ENCODE data around the genes SEL1L2, MACROD2 and ZNF133.

- PRO-cap = no peak
Observed at GRCh38 chr20:13800821-13801209, 16.0 kb downstream of the NDUFAF5 start.

DNA sequence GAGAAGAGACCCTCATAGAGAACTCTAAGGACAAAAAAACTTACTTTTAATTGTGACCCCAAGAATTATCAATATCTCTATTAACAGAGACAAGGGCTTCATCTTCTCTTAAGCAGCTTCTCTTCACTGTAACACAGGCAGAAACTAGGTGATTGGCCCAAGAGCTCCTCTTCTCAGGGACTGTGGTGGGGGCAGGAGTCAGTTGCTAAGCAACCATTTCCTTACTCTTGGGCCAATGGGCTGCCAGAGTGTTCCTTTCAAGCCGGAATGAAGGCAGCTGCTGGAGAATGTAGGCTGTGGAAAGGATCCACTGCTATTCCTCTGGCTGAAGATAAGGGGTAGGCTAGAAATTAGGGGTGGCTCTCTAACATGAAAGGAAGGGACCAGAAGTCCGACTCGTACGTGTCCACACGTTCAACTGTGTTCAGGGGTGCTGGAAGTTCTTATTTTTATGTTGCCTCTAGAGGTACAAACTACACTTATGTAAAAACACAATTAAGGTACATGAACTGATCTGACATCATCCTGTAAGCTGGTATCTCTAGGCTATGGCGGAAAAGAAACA is at the start of gene SEL1L2:
TSS of gene SEL1L2 (minus strand) at position 182 of the 565 bp plus-strand sequence.
- PRO-cap = no peak

- PRO-cap = bidirectional peak, plus-strand start at chr20:13995516, minus-strand start at chr20:13995256
Observed at GRCh38 chr20:13994955-13995829, at the start of gene MACROD2. Gene MACROD2, plus strand, starts transcription at chr20:13995516.

GRCh38 chr20:14985974-14986675 is 648.7 kb upstream of the FLRT3 start:
- PRO-cap = no peak

GRCh38 chr20:15061940-15062347 is 724.5 kb upstream of the FLRT3 start:
- PRO-cap = no peak

DNA sequence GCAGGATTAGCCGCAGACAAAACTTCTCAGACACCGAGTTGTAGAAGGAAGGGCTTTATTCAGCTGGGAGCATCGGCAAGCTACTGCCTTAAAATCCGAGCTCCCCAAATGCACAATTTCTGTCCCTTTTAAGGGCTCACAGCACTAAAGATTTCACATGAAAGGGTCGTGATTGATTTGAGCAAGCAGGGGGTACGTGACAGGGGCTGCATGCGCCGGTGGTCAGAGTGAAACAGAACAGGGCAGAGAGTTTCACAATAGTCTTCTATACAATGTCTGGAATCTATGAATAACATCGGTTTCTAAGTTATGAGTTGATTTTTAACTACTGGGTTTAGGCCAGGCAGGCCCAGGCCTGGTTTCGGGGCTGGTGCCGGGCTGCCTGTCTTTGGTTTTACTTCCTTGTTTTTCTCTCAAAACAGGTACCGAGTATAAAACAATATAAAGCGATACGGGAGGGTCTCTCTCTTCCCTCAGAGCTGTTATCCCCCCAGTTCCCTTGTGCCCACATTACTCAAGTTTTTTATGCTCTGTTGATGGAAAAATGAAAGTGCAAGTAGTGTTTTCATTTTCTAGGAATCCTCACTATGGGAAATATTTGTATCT is 587.4 kb downstream of the KIF16B start:
- PRO-cap = no peak

DNA sequence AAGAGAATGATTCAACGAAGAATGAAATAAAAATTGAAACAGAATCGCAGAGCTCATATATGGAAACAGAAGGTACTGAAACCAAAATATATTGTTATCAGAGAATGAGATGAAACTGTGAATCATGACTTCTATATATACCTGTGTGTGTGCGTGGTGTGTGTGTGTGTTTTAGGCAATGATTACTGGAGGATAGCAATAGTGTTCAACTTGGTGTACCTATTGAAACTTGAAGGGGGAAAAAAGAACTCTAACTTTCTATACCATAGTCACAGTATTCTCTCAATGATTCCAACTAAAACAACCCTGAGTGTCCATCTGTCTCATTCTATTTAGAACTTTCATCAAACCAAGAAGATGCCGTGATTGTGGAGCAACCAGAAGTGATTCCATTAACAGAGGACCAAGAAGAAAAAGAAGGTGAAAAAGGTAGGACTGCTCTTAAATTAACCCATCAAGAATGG is 586.5 kb downstream of the KIF16B start:
- PRO-cap = no peak

DNA sequence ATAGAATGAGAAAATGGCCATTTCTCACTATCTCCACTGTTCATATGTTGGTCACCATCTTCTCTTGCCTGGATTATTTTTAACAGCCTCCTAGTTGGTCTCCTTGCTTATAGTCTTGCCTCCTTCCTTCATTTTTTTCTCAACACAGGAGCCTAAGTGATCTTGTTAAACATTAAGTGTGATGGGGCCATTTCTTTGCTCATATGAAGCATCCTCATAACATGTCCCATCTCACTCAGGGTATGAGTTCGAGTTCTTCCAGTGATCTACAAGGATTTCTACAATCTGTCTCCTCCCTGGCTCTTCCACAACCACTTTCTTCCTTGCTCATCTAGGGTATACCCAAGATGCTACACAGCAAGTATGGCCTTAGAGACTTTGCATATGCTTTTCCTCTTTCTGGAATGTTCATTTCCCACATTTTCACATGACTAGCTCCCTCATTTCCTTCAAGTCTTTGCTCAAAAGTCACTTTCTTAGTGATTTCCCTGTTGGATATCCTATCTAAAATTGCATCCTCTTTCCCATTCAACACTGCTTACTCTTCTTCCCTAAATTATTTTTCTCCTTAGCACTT is 233.4 kb downstream of the KIF16B start:
- PRO-cap = no peak

DNA sequence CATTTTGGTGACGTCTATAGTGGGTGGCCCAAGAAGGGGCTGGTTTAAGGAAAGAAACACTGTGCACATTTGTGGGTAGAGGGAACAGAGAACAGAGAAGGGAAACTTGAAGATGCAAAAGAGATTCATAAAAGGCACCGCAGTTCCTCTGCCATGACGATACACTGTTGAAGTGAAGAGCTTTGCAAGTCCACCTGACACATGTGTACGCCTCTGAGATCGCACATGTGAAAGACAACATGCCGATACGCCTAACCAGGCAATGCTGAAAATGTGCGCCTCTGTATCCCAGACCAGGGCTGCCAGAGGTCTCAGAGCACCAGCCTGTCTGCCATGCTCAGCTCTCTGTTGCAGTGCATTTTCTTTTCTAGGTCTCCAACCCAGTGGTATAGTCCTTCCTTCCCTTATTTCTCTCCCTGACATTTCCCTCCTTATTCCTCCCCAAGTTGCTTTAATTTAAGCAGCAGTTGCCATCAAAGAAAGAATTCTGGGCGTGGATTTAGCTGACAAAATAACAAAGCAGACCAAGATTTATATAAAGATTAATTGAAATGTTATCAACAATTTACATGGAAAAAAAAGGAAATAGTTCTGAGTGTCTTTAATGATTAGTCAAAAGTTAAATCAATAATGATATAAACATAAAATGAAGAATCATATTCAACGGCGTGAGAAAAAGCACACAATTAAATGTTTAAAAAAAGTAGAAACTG is 180.7 kb downstream of the KIF16B start:
- PRO-cap = no peak

GRCh38 chr20:17169534-17170172 is 57.2 kb upstream of the PCSK2 start:
- PRO-cap = no peak

- PRO-cap = no peak
Observed at GRCh38 chr20:17431442-17431927, 99.7 kb downstream of the BFSP1 start.

DNA sequence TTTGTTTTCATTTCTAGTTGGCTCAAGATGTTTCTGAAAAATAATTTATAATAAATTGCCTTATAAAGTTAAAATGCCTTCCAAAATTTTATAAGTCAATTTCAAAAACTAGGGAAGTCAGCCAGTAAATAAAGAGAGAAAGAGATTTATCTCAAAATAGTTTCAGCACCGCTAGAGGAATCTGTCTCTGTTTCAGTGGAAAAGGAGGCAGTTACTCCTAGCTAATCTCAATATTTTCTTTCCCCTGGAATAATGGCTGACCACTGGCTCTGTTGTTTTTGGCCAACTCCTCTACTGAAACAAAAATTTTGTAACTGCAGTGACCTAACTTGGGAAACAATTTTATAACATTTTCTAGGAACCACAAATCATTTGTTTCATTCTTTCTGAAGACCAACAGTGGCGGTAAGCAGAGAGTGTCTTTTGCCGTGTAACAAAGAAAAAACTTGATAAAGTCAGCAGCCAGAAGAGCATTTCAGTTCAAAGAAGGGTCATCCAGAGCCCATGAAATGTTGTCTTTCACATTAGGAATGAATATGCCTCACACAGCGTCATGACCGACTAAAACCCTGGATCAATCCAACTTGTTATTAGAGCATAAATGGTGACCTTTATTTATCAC is 11.8 kb upstream of the BFSP1 start:
- PRO-cap = unidirectional peak, plus-strand start at position 380 of the sequence

DNA sequence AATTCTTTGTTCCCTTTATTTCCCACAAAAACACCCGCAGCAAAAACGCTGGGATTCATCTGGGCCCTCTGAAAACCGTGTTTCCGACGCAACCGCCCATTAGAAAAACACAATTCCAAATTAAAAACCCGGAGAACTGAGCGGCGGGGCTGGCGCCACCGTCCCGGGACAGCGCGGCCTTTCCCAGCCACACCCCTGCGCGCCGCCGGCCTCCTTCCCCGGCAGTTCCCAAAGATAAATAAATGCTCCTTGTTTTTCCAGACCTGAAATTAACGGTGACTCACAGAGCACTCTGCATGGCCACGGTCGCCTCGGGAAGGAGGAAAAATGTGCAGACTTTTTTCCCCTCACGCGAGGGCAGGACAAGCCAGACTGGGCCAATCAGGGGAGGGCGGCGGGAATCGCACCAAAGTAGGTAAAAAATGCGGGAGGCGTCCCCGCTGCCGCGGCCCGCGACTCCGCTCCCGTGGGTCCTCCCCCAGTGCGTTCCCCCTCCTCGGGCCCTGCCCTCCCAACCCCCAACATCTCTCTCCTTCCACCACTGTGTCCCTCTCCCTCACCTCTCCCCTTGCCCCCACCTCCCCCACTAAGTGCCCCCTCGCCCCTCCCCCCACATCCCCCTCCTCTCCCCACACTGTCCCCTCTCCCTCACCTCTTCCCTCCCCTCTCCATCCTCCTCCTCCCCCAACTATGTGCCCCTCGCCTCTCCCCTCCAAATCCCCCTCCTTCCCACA is 800 bp upstream of the DSTN start:
- PRO-cap = bidirectional peak, plus-strand start at position 524 of the sequence, minus-strand start at position 313 of the sequence

- PRO-cap = bidirectional peak, plus-strand start at chr20:17570728, minus-strand start at chr20:17570690; bidirectional peak, plus-strand start at chr20:17570941, minus-strand start at chr20:17570745
Observed at GRCh38 chr20:17570326-17571068, 622 bp downstream of the DSTN start.

- PRO-cap = bidirectional peak, plus-strand start at chr20:17590624, minus-strand start at chr20:17590420
Observed at GRCh38 chr20:17590070-17590753, 20.3 kb downstream of the DSTN start.

- PRO-cap = bidirectional peak, plus-strand start at chr20:17681331, minus-strand start at chr20:17681187
Observed at GRCh38 chr20:17680877-17681397, 1.1 kb downstream of the RRBP1 start.

DNA sequence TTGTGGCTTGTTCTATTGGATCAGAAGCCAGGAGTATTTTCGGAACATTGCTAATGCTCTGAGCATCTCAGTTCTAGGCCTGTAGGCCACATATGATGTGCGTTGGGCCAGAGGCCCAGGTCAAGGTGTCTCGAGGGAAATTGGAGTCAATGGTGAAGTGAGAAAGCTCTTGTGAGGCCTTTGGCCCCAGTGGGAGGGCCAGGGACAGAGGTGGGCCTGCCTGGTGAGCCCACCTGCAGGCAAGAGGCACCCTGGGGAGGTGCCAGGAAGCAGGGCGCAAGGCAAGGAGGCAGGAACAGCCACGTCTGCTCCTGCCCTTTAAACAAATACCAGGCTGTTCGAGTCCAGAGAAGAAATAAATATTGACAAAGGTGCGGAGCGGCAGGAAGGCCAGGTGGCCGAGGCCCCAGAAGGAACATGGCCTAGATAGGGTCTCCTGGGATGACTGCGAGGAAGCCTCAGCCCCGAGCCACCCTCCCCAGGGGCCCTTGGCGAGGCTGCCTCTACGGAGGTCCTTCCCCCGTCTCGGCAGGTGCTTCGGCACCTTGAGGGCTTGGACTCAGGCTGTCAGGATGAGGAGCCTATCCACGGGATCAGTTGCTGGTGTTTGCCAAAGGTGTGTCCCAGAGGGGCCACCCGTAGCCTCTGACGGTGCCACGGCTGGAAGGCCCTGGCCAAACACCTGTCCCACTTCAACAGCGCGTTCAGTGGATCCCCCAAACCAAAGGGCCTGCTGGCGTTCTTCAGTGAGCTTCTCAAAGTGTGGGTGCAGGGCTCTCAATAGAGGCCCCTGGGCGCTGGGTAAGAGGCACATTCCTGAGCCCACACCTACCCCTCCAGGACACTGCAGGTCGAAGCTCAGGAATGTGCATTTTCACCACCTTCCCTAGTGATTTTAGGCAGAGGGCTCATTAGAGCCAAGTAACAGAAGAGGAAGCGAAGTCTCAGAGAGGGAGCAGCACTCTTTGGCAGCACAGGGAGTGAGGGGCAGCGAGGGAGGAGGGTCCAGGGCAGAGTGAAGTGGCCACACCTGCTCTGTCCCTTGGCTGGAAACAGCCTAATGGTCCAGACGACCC is 39.9 kb downstream of the SNX5 start:
- PRO-cap = no peak

DNA sequence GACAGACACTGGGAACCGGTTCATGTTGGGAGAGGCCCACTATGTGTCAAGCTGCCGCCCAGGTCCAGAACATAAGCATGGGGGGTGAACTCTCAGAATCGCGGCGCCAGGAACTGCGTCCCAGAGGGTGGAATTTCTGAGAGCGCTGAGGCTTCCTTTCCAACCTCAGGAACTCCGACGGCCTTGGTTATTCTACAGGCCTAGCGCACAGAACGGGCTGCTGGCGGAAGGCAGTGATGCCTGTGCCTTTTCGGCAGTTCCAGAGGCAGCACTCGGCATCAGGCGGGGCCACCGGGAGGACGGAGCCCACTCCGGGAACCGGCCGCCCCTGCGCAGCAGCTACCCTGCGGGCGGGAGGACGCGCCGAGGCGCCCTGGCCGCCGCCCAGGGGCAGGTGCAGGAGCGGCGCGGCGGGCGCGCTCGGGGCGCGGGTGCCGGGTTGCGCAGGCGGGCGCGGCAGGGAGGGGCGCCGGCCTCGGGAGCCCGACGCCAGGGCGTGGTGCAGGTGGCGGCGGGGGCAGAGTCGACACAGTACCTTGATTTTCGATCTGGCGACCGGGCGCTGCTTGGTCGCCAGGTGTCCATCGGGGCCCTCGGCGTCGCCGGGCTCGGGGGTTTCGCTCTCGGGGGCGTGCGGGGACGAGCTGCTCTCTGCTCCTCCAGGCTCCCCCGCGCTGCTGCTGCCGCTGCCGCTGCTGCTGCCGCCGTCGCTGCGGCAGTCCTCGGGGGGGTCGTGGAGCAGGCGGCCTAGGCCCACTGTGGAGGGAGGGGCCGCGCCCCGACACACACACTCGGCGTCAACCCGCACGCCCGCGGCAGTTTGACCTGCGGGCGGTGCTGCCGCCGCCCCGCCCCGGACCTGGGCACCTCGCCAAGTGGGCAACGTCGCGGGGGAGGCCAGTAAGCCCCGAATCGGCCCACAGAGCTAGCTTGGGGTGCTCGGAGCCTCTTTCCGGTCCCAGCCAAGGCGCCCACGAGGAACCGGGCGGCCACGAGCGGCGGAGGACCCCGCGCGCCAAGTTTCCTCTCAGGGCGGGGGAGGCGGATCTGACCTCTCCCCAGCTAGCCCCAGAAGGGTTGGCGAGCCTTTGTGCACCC is 1.2 kb downstream of the OVOL2 start:
- PRO-cap = no peak

- PRO-cap = no peak
Observed at GRCh38 chr20:18267626-18268203, 20.6 kb upstream of the ZNF133 start.

DNA sequence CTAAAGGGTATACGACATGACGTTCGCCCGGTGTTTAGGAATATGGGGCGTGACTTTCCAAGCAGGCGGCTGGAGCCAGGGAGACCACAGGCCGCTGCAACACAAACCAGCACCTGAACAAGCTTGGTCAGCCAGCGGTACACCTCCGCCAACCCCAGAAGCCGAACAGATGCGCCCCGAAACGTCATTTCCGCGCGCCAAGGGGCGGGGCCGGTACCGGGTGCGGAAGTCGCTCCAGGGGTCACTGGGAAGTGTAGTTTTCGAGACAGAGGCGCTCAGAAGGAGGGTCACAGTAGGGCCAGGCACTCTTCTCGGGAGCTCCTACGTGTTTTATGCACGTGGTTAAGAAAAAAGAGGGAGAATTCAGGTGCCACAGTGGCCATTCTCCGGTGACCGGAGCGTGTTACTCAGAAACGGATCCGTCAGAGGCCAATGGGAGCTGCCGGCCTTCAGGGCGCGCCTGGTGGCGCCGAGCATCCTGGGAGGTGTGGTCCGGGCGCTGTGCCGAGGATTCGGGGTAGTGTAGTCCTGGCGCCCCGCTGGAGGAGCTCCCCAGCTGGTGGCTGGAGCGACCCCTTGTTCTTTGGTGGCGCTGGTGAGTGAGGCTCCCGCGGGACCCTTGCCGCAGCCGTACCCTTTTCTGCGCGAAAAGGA is at the start of gene ZNF133:
TSS of gene ZNF133 (plus strand) at position 518 of the 654 bp plus-strand sequence.
- PRO-cap = bidirectional peak, plus-strand start at position 278 of the sequence, minus-strand start at position 163 of the sequence; unidirectional peak, plus-strand start at position 507 of the sequence